ENCODE measurements around a stretch of chr15.

- RRBS: no CpG with 5 or more reads among the region's 29 CpGs
Observed at GRCh38 chr15:63460780-63461734, 43.3 kb upstream of the USP3 start.

DNA sequence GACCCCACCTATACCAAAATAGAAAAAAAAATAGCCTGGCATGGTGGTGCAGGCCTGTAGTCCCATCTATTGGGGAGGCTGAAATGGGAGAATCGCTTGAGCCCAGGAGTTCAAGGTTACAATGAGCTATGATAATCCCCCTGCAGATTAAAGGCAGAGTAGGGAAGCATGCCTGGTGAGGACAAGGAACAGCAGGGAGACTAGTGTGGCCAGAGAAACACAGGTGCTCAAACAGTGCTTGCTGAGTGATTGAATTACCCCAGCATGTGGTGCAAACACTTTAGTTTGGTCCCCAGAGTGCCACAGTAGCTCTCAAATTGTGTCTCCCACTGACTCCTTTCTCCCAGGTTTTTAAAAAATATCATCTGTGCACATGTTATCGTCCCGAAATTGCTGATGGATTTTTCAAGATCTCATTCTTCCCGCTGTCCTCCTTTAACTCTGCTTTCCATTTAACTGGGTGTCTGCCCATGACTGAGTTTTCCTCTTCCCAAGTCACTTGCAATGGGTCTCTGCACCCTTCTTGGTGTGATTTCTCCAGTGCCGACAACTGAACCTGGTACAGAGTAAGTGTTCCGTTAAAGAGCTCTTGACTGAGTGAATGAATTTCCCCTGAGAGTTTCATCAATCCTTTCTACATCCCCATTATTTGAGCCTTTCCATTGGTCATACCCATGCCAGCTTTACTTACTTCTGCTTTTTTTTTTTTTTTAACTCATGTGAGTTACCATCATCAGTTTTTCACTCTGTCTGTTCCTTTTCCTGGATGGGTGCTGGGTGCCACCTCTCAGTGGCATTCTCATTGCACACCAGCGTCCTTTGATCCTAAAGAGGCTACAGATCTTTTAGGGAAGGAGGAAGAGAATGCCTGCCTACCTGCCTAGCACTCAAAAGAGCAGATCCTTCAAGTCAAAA, 13.5 kb upstream of the USP3 start:
- RRBS: no CpG with 5 or more reads among the region's 7 CpGs

- RRBS: no CpG with 5 or more reads among the region's 1 CpG
Observed at GRCh38 chr15:63569181-63569696, 27.9 kb upstream of the FBXL22 start.

DNA sequence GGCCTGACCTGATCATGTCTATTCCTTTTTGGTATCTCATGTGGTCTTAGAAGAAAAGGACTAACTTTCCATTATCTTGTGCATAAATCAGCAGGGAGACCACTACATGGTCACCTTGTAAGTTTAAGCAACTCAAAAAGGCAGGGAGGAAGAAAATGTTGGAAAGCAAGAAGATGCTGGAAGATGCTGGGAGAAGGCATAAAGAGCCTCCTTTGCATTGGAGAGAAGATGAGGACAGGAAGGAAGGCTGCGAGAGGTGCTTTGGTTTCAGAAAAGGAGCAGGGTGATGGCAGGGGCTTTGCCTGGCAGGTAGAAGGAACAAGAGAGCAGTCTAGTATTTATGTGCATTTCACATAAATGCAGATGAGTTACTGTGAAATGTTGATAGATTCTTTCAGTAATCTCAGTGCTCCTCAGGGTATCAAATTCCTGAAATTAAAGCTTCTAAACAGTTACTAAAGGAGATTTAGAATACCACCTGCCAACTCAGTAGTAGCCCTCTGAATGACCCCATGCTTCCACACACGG, 14.6 kb upstream of the FBXL22 start:
- RRBS: no CpG with 5 or more reads among the region's 2 CpGs

DNA sequence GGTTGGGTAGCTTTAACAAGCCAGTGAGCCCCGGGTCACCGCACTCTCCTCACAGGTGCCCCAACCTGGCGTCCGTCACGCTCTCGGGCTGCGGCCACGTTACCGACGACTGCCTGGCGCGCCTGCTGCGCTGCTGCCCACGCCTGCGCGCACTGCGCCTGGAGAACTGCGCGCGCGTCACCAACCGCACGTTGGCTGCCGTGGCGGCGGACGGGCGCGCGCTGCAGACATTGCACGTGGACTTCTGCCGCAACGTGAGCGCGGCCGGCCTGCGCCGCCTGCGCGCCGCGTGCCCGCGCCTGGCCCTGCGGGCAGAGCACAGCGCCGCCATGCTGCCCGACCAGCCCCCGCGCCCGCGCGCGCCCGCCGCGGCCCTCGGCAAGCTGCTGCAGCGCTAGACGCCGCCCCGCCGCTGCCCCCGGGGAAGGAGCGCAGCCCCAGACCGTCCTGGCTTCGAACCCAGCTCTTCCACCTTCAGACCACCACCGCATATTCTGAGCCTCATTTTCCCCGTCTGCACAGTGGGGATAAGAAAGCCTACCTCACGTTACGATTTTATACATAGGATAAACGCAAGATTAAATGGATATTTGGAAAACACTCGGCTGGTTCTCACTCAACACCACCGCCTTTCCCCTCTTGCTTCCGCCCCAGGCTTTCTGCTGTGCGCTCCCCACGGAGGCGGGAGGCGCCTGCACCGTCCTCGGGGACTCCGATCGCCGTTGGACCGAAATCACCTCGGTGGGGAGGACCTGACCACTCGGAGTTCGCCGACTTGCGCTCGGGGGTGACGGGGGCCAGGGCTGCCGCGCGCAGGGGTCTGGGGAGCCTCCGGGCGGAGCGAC, 3.7 kb downstream of the FBXL22 start:
- RRBS: no CpG with 5 or more reads among the region's 98 CpGs

GRCh38 chr15:63610091-63610884, 13.1 kb downstream of the FBXL22 start:
- RRBS: no CpG with 5 or more reads among the region's 7 CpGs

GRCh38 chr15:63615862-63616728, 18.9 kb downstream of the FBXL22 start:
- RRBS: no CpG with 5 or more reads among the region's 8 CpGs

GRCh38 chr15:63668464-63669045, 71.4 kb downstream of the FBXL22 start:
- RRBS: no CpG with 5 or more reads among the region's 3 CpGs

DNA sequence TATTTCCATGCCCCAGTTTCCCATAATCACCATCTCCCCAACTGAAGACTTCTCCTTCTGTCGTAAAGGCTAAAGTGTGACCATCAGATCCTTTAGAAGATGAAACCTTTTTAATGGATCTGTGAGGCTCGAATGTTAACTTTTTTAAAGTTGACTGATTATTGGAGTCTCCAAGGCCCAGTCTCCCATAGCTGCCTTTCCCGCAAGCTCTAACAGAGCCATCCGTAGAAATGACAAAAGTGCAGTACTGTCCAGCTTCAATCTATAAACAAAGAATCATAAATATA, 77.3 kb downstream of the HERC1 start:
- RRBS: no CpG with 5 or more reads among the region's 4 CpGs

DNA sequence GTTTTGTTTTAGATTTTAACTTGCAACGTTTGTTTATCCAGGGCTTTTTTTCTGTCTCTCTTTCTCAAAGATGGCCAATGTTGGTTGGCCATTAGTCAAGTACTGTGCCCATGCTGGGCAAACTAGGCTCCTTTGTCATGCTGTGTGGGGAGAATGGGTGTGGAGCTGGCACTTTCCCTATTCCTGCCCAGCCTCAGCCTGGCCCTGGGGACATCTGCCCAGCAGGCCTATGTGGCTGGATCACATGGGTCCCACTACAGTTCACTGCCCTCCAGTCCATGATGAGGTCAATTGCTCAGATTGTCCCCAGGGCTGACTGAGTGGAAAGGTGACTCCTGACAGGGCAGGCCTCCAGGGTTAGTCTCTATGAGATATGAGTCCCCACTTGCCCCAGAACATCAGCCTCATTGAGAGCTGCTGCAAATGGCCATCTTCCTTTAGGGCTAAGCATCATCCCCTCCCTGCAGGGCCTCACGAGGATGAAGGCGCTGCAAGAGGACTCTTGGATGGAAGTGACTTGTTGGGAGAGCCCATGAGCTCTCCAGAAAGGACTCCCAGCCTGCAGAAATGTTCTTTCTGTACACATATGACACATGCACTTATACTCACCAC, 54.5 kb upstream of the HERC1 start:
- RRBS: no CpG with 5 or more reads among the region's 3 CpGs

DNA sequence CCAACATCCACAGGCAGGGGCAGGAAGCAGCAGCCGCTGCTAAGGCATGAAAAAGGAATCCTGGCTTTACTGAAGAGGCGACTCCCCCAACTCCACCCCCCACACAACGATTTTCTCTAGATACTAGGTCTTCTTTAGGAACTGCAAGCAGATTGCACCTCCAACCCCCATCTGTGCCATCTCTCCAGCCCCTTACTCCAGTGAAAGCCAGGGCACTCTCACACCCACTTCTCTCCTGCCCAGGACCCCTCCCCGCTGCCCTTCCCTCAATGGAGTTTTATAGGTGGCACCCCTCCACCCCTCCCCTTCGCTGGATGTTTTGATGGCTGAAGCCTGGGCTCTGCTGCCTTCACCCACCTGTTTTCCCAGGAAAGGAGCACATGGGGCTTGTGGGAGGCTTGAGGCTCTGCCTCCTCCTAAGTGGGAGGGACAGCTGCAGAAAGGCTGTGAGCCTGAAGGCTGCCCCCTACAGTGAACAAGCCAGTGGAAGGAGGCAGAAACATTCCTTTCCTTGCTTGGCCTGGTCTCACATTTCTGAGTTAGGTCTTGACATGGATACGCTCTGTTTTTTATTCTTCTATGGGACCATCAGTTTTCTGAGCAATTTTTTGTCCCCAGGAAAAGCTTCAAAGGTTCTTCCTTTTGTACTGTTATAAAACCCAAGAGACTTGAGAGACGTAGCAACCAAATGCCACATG, 82.6 kb upstream of the HERC1 start:
- RRBS: no CpG with 5 or more reads among the region's 7 CpGs

DNA sequence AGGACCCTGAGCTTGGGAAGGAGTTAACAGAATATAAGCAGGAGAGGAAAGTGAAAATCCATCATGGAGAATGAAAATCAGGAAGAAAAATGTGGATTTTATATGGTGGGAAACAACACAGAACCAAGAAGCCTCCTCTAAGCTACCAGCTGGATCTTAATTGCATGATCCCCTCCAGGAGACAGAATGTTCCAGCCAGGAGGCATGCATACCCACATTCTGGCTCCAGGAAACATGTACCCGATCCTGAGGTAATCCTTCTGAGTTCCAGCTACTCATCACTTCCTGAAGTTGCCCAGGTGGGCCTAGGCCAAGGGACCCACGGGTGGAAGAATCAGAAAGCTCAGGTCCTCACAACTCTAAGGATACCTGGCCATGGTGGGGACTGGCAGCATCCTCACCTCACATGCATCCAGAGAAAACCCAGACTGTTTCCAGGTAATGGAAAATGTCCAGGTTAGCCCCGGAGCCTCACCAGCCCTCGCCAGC, 78.3 kb downstream of the DAPK2 start:
- RRBS: no CpG with 5 or more reads among the region's 4 CpGs

DNA sequence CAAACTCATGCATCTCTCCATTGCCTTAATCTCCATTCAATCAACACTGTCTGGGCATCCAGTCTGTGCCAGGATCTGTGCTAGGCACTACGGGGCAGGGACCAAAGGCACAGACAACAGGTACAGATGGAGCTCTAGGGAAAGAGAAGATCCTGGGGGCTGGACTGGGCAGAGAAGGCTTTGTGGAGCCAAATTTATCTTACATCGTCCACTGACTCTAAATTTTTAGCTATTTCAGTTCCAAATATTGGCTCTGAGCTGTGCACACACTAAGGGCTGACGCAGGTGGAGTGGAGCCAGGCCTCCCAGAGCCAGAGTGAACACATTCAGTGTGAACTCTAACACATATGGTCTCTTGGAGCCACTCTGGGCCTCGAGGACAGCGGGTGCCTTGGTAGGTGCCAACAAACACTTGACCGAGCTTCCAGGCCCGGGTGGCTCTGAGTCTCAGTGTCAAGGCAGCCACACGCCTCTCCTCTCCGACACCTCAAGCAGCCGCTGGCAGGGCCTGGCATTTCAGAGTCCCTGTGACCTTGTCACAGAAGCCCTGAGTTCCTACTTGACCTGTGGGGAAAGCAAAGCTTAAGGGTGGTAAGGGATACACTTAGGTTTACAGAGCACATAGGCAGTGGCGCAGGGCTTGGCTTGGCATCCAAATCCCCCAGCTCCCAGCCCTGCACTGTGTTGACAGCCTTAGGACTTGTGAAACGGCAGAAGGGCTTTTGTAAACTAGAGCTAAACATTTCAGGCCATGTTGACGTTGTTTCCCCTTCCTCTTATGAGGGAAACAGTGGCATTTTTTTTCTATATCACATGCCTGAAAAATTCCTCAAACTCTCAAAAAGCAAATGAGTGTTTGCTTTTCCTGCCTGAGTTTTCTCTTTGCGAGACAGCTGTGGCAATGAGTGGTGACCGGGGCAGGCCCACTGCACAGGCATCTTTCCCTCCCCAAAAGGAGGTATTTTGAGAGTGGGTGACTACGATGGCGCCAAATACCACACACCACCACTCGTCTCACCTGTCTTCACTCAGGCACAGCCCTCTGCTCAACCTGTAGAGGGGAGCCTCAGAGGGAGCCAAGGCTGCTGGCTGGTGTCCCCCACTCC, 60.9 kb downstream of the DAPK2 start:
- RRBS: no CpG with 5 or more reads among the region's 18 CpGs

DNA sequence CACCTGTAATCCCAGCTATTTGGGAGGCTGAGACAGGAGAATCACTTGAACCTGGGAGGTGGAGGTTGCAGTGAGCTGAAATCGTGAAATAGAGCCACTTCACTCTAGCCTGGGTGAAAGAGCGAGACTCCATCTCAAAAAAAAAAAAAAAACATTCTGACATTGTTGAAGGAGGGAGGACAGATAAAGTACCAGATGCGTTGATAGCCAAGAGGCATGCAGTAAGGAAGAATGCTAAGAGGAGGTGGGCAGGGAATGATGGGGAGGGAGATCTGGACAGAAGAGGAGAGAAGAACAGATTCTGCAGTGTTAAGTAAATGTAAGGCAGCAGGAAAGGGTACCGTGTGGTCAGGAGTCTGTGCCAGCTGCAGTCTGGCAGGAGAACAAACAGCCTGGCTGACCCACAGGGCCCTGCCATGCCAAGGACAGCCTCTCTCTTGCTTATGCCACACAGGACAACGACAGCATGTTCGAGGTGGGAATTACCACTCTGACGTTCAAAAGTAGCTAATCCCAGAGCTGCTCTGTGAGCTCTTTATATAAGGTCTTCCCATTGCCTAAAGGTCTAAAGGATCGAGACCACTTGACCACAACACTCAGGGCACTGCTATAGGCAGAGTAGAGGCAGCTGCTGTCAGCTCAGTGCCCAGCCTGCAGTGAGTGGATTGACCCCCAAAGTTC, 31.4 kb downstream of the DAPK2 start:
- RRBS: no CpG with 5 or more reads among the region's 8 CpGs

GRCh38 chr15:64130230-64130665, 21.3 kb upstream of the SNX22 start:
- RRBS: no CpG with 5 or more reads among the region's 4 CpGs

DNA sequence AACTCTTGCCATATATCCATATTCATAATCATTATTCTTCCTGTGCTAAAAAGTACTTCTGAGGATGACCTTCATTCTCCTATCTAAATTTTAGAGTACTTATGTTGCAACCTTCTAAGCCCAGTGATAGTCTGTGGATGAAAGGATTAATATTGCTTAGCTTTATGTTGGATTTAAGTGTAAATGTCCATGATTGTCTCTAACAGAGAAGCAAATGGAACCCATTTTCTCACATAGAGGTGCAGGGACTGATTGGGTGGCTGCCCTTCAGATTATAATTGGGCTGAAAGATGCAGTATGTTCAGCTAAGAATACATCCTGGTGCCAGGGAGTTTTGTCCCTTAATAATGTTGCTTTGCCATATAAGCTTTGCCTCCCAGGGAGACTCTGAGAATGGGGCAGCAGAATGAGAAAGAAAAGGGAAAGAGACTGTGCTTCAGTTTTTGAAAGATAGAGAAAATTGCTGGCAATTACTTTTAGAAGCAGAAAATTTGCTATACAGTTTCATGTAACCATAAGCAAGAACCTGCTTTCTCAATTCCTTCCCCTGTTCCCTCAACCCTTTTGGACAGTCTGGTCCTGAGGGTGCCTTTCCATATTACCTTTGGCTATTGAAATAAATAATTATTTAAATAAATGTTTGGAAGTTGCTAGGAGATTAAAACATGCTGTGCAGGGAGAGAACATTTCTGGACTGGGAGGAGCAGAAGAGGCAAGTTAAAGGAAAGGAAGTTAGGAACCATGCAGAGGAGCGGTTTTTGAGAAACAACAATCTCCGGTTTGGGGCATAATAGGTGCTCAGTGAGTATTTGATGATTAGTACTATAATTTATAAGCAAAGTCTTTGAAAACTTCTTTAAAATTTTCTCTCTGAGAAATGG, 41.5 kb downstream of the ZNF609 start:
- RRBS: no CpG with 5 or more reads among the region's 2 CpGs

DNA sequence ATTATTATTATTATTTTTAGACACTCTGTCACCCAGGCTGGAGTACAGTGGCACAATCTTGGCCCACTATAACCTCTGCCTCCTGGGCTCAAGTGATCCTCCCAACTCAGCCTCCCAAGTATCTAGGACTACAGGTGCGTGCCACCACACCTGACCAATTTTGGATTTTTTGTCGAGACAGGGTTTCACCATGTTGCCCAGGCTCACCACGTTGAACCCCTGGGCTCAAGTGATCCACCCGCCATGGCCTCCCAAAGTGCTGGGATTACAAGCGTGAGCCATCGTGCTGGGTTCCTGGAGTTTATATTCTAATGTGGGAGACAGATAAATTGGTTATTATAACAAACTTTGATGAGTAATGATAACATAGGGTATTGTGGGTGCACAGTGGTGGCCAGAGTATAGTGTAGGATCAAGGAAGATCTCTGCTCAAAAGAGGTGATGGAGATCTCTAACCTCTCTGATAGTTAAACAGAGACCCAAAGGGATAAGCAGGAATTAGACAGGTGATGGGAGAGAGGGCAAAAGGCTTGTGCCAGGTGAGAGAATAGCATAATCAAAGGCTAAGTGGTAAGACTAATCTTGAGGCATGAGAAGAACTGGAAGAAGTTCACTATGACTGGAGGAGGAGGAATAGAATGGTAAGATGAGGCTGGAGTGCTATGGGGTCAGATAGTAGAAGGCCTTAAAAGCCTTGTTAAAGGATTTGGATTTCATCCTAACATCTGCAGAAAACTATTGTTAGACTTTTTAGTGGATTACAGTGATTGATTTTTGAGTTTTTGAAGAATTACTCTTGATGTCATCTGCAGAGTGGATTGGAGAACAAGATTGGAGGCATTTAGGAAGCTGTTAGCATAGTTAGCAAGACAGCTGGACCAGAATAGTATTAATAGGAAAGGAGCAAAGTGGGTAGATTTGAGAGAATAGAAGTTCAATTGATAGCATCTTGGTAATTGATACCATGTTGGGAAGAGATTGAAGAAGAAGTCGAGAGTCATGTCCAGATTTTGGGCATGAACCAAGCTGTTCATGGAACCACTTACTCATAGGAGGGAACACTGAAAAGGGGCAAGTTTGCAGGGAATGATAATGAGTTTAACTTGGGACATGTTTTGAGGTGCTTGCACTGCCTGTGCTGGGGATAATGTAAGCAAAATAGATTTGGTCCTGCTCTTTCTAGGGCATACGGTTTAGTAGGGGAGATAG, 57.8 kb downstream of the ZNF609 start:
- RRBS: no CpG with 5 or more reads among the region's 8 CpGs

- RRBS: no CpG with 5 or more reads among the region's 3 CpGs
Observed at GRCh38 chr15:64683792-64684185, 91.6 kb downstream of the RBPMS2 start.

DNA sequence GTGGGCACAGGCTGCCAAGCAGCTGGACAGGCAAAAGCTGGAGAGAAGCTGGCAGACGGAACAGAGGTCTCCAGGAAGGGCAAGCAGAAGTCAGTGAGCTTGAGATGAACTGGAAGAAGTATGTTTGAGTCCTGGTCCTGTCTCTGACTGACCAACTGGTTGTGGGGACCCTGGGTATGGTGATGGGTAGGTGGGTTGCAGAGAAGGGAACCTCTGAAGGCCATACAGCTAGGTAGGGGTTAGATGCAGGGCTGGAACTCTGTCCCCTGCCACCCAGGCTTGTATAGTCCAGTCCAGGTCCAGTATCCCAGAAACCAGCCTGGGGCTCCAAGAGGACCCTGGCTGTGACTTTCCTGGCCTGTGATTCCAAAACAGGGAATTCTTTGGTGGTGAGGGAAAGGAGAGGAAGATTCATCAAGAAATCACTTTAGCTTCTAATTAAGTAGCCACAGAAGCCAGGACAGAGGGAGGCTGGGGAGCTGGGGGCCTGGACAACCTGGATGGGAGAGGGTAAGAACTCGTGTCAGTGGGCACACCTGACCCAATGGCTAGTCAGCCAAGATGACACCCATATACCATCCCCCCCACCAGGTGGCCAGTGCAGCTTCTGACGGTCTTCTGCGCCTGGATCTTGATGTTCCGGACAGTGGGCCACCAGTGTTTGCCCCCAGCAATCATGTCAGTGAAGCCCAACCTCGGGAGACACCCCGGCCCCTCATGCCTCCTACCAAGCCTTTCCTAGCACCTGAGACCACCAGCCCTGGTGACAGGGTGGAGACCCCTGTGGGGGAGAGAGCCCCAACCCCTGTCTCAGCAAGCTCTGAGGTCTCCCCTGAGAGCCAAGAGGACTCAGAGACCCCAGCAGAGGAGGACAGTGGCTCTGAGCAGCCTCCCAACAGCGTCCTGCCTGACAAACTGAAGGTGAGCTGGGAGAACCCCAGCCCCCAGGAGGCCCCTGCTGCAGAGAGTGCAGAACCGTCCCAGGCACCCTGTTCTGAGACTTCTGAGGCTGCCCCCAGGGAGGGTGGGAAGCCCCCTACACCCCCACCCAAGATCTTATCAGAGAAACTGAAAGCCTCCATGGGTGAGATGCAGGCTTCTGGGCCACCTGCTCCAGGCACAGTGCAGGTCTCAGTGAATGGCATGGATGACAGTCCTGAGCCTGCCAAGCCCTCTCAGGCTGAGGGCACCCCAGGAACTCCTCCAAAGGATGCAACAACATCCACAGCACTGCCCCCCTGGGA, 23.0 kb downstream of the PLEKHO2 start:
- RRBS: 91% methylated on average over 3 of the region's 9 CpGs

- RRBS: no CpG with 5 or more reads among the region's 24 CpGs
Observed at GRCh38 chr15:64894342-64895141, 17.2 kb upstream of the ANKDD1A start.